SJSA1 (cell line): ENCODE measurements around the gene TIGIT.

DNA sequence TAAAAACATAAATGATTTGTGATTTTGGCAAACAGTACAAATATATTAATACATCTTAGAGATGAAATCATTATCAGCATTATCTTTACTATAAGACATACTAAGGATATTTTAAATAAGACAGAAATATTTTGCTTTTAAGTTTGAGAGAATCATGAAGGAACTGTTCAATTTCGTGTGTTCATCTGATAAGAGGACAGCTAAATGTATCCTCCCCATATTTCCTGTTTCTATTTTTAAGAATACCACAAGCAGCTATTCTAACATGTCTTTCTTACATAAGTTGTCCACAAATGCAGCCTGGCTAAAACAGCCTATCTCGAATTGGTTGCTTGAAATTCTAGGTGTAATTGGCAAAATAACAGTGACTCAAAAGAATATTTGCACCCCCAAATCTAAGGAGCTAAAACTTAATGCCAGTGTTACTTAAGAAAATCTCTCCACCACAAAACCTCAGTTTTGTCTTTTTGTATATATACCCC is 35.1 kb downstream of the BTLA start:
- RAMPAGE, long total RNA, result no peak

- RAMPAGE, long total RNA, result no peak
Measured at GRCh38 chr3:112495226-112495572, 4.1 kb downstream of the BTLA start.

GRCh38 chr3:112563066-112563536 is 1.3 kb downstream of the SLC35A5 start:
- RAMPAGE, long total RNA, result no peak

GRCh38 chr3:112779752-112780638 is 66.7 kb downstream of the CD200R1L start:
- RAMPAGE, long total RNA, result no peak

GRCh38 chr3:112835298-112835788 is 11.3 kb downstream of the CD200R1L start:
- RAMPAGE, long total RNA, result no peak

DNA sequence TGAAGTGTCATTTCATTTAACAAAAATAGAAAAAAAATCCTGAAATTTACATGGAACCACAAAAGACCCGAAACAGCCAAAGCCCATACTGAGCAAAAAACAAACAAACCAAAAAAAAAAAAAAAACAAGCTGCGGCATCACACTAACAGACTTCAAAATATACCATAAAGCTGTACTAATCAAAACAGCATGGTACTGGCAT is 35.2 kb downstream of the CD200R1 start:
- RAMPAGE, long total RNA, result no peak

DNA sequence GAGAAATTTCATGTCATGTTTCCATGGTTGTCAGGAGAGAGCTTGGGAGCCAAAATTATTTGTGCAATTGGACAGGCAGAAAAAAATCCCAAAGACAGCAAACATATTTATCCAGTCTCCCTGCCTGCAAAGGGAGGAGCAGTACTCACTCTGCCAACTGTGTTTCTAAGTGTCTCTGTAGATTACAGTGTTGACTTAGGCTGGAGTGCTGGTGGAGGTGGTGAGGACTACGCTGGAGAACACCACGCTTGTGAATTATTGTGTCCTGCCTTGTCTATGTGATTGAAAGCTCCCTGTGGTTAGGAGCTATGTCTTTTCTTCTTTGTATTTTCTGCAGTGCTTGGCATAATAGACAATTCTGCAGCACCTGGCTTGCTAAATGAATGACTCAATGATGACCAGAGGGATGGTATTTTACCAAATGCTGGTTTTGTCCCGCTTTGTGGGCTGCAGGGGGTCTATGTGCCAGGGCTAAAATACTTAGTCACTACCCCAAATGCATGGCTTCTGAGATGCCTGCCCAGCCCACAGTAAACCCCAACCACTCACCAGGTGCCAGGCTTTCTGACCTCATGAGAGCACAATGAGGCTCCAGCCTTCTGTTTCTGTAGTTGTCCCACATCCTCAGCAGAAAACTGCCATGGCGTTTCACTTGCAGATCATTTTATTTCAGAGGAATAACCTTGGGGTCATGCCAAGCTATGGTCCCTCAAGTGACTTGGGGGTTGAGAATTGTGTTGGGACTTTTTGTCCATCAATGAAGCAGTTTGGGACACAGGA is 50.9 kb downstream of the BOC start:
- RAMPAGE, long total RNA, result no peak

GRCh38 chr3:113270494-113271557 is 59.5 kb downstream of the BOC start:
- RAMPAGE, long total RNA, result no peak

DNA sequence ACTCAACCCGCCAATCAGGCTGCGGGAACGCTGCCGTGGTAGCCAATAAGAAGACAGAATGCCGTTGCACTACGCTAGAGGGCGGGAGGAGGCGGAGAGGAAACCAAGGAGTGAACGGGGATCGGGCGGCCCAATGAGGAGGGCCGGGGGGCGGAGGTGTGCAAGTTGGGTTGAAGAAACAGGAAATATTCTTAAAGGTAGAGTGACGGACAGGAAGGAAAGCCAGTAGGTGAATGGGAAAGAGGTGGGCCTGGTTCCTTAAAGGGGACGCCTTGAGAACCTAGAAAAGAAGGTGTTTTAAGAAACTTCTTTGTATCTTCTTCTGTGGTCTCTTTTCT is 264 bp upstream of the USF3 start:
- RAMPAGE, long total RNA, result no peak

DNA sequence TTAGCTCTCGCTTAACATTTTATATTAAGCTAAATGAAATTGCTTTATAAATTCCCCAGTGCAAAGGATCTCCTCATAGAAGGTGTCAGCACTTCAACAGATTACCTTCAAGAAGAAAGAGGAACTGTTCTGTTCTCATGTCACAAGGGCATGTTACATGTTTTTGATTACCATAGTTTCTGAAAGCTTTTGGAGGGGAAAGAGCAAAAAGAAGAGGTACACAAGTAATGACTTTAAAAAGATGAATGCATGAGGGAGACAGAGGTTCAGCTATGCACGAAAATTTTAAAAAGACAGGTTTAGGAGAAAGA is 45.2 kb downstream of the CCDC191 start:
- RAMPAGE, long total RNA, result no peak

DNA sequence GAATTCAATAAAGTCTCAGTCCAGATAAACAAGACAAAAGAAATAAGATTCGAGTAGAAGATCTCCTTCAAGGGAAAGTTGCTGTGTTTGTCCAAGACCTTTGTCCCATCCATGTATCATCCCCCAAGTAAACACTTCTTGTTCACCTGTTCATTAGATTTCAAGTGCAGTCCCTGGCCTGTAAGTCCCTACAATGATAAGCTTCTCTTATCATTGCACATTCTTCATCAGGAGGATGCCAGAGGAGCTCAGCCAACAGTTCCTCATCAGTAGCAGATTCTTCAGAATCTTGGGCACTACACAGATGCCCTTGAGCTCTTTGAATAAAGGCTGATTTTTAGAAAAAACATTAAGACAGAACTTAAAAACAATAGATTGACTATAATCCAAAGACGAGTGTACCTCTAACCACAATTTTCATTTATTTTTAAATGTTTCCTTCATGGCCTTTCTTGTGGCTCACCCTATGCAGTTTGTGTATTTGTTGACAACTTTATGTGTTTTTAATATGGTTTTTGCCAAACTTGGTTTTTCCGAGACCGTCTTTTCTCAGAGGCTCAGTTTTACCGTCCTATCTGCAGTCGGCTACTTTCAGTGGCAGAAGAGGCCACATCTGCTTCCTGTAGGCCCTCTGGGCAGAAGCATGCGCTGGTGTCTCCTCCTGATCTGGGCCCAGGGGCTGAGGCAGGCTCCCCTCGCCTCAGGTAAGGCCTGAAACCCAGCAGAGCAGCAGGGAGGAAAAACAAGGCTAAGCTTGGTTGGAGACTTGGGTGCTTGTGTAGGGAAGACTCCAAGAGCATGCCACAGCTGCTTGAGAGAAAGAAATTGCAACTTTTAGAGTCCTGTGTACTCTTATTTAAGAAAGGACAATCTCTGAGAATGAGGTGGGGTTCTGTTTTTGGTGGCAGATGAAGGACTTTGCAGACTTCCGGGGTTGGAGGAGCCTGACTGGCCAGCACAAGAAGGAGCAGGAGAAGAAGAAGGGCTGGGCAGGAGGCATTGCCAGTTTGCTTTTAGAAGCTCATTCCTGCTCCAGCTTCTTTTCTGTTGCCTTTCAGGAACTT is at the start of gene TIGIT:
Gene TIGIT, plus strand, starts transcription at position 610 of the 1,064 bp plus-strand sequence.
- RAMPAGE, long total RNA, result no peak

DNA sequence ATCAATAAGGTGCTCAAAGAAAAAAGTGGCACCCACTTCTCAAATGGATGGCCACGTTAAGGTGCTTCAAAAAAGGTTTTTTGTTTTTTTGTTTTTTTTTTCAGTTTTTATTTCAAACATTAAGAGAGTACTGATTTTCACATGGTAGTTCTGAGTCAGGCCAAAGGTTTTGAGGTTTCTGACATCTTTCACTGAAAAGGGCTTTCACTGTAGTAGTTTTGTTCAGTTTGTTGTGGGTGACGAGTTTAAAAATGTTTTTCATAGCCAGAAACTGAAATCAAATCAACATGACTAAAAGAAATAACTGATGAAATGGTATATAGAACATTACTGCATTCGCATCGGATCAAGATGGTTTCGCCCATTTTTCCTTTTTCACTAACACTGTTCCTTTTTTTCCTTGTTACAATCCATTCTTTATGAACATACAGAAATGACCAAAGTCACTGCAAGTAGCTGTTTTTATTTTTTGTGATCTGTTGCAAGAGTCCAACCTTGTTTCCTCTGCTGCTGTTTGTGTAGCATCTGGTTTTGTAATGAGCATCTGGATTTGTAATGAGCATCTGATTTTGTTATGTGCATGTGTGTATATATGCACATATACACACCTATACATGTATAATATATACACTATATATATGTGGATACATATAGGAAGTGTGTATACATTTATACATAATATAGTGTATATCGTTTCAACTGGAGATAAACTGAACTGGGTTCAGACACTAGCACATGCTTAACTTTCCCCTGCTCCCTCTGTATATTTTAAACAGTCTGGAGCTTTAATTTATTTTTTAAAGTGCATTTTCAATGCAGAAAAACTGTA is 22.3 kb downstream of the TIGIT start:
- RAMPAGE, long total RNA, result no peak

- RAMPAGE, long total RNA, result no peak
Measured at GRCh38 chr3:114334936-114335815, 41.3 kb downstream of the TIGIT start.

GRCh38 chr3:114449139-114449956 is 155.5 kb downstream of the TIGIT start:
- RAMPAGE, long total RNA, result no peak

DNA sequence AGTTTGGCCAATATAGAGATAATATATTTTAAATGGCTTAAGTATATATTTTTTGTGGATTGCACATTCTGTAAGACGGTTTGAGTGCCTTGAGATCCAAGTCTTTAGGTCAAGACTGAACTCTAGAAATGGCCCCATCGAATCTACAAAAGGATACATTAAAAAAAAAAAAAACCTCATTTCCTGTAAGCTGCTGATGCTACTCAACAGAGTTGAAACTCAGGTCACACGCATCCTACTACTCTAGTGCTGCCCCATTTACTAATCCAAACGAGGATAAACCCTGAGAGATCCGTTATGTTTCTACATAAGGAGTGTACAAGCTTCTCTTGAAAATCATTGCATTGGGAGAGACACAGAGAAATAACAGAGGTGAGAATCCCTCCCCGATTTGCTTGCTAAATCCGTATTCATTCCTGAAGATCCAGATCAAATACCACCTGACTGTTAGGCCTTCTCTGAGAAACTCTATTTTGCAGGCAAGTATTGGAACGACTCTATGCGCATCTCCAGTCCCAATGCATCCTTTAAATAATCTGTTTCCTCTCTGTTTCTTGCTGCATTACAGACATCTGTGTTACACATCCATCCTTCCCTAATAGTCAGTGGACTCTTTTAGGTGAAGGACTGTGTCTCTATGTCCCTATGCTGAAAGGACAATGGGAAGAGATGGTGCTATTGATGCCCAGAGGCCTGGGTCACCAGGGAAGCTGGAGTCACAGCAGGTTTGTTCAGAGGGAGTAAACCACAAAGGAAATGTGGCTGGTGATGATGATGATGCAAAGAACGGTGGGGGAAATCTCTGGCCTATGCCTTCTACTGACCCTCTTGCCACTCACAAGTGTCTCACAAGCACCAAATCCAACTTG is 187.5 kb downstream of the TIGIT start:
- RAMPAGE, long total RNA, result no peak

- RAMPAGE, long total RNA, result no peak
Measured at GRCh38 chr3:114623918-114624853, 330.4 kb downstream of the TIGIT start.

- RAMPAGE, long total RNA, result no peak
Measured at GRCh38 chr3:114764144-114764764, 382.8 kb downstream of the ZBTB20 start.

GRCh38 chr3:114859249-114859780 is 287.8 kb downstream of the ZBTB20 start:
- RAMPAGE, long total RNA, result no peak

DNA sequence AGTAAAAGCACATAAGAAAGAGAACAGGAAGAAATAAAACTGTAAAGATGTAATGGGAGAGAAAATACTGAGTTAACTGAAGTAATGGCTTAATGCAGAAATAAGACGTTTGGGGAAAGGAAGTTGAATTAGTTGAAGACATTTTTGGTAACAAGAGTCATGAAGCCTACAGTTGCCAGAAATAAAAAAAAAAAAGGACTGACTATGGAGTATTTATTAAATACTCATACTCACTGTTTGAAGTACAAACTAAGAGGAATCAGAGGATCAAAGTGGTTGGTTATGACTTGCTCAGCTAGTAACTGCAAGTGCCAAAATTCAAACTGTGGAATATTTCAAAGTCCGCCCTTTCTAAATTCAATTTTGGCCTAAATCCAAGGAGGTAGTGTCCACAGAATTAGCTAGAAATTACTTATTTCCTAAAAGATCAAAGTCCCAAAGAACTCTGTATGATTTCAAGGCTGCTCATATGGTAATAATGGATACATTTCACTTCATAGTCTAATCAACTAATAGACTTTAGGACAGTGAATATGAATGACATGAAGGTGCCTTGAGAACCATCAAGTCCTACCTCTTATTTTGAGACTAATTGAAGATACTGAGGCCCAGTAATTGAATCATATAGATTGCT is 274.5 kb downstream of the ZBTB20 start:
- RAMPAGE, long total RNA, result no peak

GRCh38 chr3:114928134-114928772 is 218.8 kb downstream of the ZBTB20 start:
- RAMPAGE, long total RNA, result no peak